Fallopian tube (tissue), 1 donor: ENCODE data around the gene CHAF1A.

- PRO-cap = no peak
These were observed 18.8 kb downstream of the MPND start for GRCh38 chr19:4361893-4362914.

GRCh38 chr19:4370480-4370851, 27.1 kb downstream of the MPND start:
- PRO-cap = no peak

GRCh38 chr19:4379869-4380740, 20.2 kb downstream of the SH3GL1 start:
- PRO-cap = no peak

GRCh38 chr19:4402023-4403165, at the start of gene CHAF1A:
TSS of gene CHAF1A (plus strand) at chr19:4402640.
- PRO-cap = bidirectional peak, plus-strand start at chr19:4402651, minus-strand start at chr19:4402363

GRCh38 chr19:4403204-4403828, 876 bp downstream of the CHAF1A start:
- PRO-cap = no peak

DNA sequence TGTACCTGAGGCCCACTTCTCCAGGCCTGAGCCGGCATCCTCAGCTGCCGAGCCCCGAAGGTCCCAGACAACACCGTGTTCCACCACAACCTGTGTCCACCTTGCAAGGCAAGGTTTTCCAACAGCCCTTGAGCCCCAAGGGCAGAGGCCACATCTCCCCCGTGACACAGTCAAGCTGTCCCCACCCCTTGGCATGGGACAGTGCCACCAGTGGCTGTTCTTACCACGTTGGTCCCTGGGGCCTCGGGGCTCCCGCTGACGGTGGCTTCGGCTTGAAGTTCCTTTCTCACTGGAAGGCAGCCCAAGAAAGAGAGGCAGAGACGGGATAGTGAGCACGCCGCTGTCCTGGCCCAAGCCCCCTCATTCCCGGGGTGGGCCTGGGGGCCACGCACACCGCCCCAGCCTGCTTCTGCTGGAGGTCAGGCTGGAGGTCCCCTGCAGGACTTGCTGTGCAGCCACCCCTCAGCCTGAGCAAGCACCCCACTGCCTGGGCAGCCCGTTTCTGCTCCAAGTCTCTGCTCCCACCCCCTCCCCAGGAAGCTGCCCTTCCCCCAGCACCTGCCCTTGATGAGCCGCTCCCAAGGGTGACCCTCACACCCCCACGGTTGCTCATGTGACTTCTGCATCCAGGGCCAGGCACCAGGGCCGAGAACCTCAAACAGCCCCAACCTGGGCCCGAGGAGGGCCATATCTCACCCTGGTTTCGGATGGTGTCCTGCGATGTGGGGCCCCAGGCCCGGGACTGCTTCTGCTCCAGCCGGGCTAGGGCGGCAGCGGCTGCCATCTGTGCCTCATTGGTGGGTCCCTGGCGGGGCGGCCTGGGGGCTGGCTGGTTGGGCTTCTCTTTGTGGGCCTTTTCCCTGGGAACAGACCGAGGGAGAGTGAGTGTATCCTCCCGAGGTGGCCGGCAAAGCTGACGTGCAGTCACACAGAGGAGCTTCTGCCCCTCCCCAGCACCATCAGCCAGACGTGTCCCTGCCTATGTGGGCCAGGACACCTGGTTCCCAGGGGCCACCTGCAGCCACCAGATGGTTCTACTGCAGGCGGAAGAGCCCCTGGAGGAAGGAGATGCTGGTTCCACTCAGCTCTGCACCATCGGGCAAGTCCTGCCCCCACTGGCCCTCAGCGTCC, 4.0 kb downstream of the UBXN6 start:
- PRO-cap = no peak

GRCh38 chr19:4516419-4517542, 1.5 kb downstream of the PLIN4 start:
- PRO-cap = no peak

DNA sequence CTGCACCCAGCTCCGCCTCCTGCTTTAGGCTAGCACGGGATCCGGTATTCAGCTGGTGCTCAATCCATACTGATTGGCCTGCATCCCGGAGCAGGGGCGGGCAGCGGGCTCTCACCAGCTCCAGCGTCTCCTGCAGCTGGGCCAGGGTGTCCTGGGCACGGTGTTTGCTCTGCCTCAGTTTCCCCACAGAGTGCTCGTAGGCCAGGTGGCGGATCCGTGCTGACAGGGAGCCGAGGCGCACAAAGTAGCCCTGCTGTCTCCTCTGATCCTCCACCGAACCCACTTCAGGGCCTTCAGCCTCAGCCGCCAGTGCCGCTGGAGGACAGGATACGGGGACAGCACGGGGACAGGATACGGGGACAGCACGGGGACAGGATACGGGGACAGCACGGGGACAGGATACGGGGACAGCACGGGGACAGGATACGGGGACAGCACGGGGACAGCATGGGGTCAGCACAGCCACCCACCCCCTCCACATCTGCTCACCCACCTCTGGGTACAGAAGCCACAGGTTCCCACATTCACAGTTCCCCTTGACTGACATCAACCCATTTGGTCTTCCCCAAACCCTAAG, 7.3 kb upstream of the PLIN4 start:
- PRO-cap = no peak

GRCh38 chr19:4606843-4607395, 32.4 kb upstream of the TNFAIP8L1 start:
- PRO-cap = no peak

GRCh38 chr19:4671627-4671862, 1.4 kb upstream of the MYDGF start:
- PRO-cap = no peak

DNA sequence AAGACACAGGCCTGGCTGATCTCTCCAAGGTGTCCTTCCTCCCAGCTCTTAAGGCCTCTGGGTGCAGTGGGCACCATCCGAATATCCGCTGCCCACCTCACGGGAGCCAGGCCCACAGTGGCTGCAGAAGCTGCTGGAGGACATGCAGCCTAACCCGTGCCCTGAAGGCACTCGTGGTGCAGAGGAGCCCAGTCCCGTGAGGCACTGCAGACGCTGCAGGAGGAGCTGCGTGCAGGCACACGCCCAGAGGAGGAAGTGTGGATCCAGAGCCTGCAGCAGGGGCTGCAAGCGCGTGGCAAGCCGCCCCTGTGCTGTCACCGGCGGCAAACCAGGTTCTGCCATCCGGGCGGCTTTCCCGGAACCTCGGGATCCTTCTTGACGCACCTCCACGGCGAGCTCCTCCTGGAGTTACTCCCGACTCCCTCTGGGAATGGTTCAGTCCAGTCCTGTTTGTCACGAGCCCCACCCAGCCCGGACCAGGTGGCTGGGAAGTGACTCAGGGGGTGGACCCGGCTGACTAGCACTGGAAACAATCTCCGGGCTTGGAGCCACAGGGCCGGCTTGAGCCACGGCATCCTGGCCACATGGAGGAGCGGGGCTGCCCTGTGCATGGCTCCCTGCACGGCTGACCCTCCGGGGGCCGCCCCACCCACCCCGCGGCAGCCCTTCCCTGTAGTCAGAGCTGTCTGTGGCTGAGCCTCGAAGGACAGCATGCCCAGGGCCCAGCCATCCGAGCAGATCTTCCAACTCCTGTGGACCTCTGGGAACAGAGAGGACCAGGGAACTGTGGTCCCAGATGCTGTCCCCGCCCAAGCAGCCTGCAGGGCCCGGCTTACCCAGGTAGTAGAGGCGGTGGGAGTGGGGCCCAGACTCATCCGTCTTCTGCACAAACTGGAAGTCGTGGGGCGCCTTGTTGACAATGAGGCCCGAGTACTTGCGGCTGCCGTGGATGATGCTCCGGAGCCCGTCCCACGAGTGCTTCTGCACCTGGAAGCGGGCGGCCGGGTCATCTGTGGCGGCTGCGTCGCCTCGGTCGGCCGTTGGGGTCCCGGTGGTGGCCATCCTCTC, 10.1 kb downstream of the DPP9 start:
- PRO-cap = no peak

DNA sequence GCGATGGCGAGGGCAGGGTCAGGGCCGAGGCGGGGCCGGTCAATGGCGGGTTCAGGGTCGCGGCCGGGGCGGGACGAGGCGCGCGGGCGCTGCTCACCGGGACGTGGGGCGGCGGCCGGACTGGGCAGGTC, 200 bp downstream of the DPP9 start:
- PRO-cap = no peak

GRCh38 chr19:4802701-4803207, 11.2 kb downstream of the FEM1A start:
- PRO-cap = no peak

DNA sequence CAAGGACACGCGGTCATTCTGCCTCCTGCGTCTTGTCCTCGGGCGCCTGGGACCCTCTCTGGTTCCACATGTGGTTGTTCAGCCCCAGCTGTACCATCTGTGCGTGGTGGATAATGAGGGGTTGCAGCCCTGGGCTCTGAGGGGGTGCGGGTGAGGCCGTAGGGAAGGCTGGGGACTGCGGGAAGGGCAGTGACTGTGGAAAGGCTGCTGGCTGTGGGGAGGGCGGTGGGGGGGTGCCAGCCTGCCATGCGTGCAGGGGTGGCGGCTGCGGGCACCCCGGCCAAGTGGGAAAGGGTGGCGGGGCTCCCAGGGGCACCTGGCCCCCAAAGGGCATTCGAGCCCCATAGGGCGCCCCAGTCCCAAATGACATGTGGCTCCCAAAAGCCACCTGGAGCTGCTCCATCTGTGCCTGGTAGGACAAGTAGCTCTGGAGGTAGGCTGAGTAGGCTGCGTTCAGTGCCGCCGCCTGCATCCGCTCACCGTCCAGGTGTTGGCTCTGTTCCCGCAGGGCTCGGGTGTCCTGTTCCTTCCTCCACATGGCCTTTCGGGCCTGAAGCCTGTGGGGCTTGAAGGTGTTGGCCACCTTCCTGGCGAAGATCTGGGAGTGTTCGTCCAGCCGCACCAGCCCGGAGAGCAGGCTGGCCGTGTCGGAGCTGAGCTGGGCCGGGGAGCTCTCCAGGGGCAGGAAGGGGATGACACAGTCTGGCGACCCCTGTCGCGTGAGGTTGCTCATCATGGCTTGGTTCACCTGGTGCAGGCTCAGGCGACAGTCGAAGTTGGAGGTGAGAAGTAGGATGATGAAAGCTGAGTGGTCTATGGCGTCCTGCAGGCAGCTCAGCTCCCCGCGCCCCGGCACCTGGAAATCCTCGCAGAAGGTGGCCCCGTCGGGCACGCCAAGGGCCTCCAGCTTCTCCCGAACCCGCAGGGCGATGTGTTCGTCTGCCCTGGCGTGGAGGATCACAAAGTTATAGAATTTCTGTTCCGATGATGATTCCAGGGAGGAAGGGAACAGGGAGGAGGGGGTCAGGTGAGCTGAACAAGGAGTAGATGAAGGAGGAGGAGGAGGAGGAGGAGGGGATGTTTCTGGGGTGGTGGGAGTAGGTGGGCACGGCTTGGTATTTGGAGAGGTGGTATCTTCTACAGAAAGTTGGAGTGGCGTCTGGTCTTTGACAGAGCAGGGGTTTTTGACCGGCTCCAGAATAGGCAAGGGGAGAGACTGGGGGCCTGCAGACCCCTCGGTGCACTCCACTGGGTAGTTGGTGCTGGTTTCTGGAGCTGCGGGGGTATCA, 14.8 kb downstream of the TICAM1 start:
- PRO-cap = no peak

DNA sequence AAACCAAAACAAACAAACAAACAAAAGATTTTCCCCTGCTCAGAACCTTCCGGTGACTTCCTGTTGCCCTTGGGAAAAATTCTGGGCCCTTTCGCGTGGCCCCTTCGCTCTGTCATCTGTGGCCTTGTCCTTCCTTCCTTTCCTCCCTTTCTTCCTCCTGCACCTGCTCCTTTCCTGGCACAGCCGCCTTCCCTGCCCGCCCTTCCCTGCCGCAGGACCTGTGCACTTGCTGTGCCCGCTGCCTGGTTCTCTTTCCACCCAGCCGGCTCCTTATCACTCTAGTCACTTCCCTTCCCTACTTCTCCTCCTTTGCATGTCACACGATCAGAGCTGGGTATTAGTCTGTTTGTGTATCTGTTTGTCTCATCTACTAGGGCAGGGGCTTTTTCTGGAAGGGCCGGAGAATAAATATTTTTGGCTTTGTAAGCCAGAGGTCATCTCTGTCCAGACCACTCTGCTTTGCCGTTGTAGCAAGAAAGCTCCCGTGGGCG, 5.9 kb downstream of the KDM4B start:
- PRO-cap = no peak

GRCh38 chr19:4983699-4984275, 14.9 kb downstream of the KDM4B start:
- PRO-cap = no peak

DNA sequence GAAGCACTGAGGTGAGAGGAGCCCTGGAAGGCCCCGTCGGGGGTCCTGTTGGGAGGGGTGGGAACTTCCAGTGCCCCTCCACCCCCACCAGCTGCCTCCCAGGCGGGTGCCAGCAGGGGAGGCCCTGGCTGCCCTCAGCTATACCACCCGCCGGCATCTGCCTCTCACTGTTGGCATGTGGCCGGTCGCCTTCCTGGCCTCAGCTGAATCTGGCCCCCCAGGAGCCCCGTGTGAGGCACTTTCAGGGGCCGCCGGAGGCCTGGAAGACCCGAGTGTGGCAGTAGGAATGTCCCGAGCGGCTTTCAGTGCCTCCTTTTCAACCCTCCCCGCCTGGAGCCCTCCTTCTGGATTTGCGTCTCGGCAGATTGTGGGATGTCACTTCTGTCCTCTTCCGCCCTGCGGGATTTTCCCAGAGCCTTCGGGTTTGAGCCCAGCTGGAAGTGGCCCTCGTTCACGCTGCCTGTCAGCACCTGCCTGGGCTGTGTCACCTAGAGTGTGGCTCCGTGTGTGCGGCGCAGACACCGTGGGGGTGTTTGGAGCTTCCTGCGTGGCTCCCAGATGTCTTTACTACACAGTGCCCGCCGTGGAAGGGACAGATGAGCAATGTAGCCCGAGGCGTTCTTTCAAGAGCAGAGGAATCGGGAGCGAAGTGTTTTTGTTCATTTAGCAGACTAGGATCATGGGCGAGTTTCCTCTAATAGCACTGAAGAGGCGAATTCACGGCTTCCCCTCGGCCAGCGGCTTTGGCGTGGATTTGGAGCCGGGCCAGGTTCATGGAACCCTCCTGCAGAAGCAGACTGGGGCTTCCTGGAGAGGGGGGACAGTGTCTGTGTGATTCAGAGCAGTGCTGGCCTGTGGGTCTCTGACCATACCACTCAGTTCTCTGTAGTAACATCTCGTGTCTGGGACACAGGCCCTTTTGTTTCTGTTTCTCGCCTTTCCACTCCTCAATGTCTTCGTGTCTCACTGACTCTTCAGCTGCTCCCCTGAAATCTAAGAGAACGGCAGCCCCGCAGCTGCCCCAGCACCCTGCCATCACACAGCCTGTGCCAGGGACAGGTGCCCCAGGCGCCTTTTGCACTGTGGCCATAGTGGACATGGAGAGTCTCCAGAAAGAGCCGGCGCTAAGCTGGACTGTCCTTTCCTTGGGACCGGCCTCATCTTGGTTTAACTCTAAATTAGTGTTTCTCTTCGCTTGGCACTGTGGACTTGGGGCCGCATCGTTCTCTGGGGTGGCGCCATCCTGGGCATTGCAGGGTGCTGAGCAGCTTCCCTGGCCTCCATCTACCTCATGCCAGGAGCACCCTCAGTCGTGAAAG, 68.0 kb downstream of the KDM4B start:
- PRO-cap = bidirectional peak, plus-strand start at position 1,188 of the sequence, minus-strand start at position 1,077 of the sequence

GRCh38 chr19:5143963-5144582, 175.2 kb downstream of the KDM4B start:
- PRO-cap = no peak

- PRO-cap = no peak
These were observed 179.2 kb downstream of the KDM4B start for GRCh38 chr19:5147848-5148731.

- PRO-cap = no peak
These were observed 50.3 kb downstream of the PTPRS start for GRCh38 chr19:5290289-5290806.